SK-MEL-5 (cell line): ENCODE measurements around the genes CMTR1, CCDC167 and ZFAND3.

GRCh38 chr6:37432750-37433351, at the start of gene CMTR1:
Gene CMTR1, plus strand, starts transcription at chr6:37433221.
RAMPAGE:
- cytosol, long total RNA, result start-site peak on the plus strand at chr6:37433235-37433275, 72 and 48 reads in 2 replicates
- long total RNA, result no peak
- nucleus, long total RNA, result start-site peak on the plus strand at chr6:37433249-37433274, 85 and 34 reads in 2 replicates

DNA sequence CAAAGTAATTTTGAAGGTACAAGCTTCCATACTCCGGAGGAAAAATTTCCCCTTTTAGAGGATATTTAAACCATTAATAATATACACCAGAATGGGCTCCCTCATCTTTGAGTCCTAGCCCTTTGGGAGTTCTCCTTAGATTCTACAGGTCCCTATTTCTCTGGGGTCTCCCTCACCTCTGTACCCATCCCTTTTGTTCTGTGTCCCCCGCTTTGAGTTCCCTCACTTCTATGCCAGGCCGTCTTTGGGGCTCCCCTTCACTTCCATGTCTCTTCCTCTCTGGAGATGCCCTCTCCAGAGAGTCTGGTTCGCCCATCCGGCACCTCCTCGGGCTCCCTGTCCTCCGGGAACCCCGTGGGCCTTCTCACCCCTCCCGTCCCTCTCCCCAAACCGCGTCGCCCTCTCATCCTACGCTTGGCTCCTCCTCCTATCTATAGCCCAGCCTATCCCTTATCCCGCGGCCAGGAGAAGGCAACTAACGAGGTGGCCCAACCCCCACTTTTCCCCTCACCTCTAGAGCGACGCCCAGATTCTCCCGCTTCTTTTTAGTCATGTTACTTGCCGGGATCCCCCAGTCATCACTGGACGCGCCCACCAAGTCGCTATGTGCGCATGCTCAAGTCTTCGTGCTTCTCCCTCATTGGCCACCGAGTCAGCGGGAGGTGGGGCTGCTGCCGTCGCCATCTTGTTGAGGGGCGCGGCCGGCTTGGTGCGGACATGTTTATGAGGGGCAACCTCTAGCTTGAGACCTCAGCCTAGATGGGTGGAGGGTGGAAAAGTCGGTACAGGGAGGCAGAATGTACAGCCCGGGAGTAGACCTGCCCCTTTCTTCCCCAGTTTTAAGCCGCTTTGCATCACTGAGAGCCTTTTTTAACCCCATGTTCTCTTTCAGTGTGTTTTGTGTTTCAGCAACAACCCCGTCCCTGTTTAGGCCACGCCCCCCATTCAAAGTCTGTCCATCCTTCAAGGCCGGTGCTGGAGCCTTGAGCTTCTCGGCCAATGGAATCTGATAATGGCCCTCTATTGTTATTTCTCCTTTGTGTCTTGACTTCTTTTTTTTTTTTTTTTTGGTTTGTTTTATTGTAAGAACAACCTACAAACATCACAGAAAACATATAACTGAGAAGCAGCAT, at the start of gene CCDC167:
TSS of gene CCDC167 (minus strand) at position 583 of the 1,133 bp plus-strand sequence.
RAMPAGE:
- cytosol, long total RNA, result start-site peak on the minus strand centred at position 579 of the sequence, 59 bp wide, 656 and 436 reads in 2 replicates
- long total RNA, result start-site peak on the minus strand centred at position 575 of the sequence, 48 bp wide, 453 and 246 reads in 2 replicates
- nucleus, long total RNA, result start-site peak on the minus strand centred at position 570 of the sequence, 57 bp wide, 89 and 17 reads in 2 replicates

DNA sequence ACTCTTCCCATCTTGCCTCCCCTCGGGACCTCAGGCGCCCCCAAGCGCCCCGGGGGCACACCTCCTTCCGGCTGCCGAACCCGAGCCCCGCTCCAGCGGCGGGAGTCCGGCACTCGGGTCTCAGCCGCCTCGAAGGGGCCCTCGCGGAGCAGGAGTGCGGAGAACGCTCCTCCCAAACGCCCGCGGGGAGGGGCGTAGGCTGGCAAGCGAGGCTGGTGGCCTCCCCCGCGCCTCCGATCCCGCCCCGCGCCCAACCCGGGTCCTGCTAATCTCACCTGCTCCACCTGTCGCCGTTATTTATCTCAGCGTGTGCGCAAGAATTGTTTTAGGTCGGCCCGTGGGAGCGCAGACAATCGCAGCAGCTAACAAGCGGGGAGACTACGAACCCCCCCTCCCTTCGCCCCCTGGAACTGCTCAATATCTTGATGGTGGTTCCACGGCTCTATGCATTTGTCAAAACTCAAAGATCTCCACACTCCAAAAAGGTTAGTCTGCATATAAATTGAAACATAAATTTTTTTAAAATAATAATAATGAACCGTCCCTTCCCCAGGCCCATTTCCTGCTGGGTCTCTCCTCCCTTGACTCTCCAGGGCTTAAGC, 1.3 kb upstream of the MDGA1 start:
RAMPAGE:
- cytosol, long total RNA, result no peak
- long total RNA, result no peak
- nucleus, long total RNA, result no peak

GRCh38 chr6:37819277-37820148, at the start of gene ZFAND3:
Gene ZFAND3, plus strand, starts transcription at chr6:37819727.
RAMPAGE:
- cytosol, long total RNA, result no peak
- long total RNA, result no peak
- nucleus, long total RNA, result start-site peak on the plus strand at chr6:37819464-37819958, 21 and 8 reads in 2 replicates

RAMPAGE:
- cytosol, long total RNA, result no peak
- long total RNA, result no peak
- nucleus, long total RNA, result no peak
These were observed 680 bp downstream of the ZFAND3 start for GRCh38 chr6:37820149-37820664.

GRCh38 chr6:37931276-37932206, 112.0 kb downstream of the ZFAND3 start:
RAMPAGE:
- cytosol, long total RNA, result no peak
- long total RNA, result no peak
- nucleus, long total RNA, result no peak

DNA sequence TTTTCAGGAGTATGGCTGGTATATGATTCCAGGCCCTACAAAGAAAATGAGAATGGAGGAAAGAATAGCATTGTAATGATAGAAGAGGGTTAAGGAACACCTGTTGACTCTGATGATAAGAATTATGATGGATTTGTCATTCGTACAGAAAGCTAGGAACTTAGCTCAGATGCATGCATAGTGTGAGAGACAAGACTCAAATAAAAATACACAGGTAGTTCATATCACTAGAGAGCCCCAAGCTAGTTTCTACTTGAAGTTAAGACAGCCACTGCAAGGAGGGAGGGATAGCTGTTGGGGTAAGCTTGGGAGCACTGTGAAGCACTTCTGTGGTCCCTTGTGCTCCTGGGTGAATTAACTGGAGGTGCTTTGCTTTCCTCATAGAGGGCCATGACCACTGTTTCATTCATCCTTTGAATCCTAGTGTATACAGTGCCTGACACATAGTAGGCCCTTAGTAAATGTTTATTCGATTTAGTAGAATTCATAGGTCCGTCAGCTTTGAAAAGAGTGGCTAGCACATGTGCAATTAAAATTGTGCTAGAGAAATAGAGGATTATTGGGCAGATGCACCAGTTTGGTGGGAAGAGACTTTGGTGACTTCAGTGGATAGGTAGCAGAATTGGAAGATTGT, 177.9 kb downstream of the ZFAND3 start:
RAMPAGE:
- cytosol, long total RNA, result no peak
- long total RNA, result no peak
- nucleus, long total RNA, result no peak

RAMPAGE:
- cytosol, long total RNA, result no peak
- long total RNA, result no peak
- nucleus, long total RNA, result no peak
These were observed 273.4 kb downstream of the ZFAND3 start for GRCh38 chr6:38092756-38093419.

RAMPAGE:
- cytosol, long total RNA, result no peak
- long total RNA, result no peak
- nucleus, long total RNA, result no peak
These were observed 274.1 kb downstream of the ZFAND3 start for GRCh38 chr6:38093420-38094168.

GRCh38 chr6:38154289-38154727, 334.8 kb downstream of the ZFAND3 start:
RAMPAGE:
- cytosol, long total RNA, result no peak
- long total RNA, result no peak
- nucleus, long total RNA, result no peak

GRCh38 chr6:38430965-38431424, 208.7 kb downstream of the BTBD9 start:
RAMPAGE:
- cytosol, long total RNA, result no peak
- long total RNA, result no peak
- nucleus, long total RNA, result no peak

RAMPAGE:
- cytosol, long total RNA, result no peak
- long total RNA, result no peak
- nucleus, long total RNA, result no peak
These were observed 208.3 kb downstream of the BTBD9 start for GRCh38 chr6:38431447-38431849.

DNA sequence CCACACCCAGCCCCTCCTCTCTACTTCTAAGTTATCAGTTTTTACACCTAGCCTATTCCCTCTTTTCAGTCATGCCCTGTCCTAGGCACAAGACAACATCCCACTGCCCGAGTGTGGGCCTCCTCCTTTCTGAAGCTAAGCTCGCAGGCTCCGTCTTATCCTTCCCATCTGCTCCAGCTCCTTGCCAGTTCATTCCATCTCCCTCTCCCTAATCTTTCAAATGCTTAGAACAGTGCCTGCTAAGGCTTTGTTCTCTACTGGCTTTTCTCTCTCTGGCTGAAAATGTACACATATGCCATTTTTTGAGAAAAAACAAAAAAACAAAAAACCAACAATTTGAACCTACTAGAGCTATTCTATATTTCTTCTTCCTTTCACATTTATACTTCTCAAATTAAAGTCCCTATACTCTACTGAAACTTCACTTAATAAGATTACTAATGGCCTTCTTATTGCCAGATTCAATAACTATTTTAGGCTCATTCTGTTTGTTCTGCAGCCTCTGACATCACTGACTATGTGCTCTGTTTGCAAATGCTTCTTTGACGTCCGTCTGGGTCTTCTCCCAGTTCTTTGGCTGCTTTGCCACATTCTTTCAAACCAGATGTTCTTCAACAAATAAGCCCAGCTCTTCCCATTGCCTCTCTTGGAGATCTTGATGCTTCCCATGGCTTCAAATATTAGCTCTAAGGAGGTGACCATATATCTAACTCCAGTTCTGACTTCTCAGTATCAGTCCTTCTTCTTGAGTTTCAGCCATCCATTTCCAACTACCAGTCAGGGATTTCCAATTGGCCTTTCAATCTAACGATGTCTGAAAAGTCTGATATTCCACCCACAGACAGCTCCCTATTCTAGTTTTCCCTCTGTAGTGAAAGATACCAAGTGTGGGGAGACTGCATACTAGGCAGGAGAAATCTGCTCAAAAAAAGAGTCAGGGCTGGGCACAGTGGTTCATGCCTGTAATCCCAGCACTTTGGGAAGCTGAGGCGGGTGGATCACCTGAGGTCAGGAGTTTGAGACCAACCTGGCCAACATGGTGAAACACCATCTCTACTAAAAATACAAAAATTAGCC, 117.4 kb downstream of the BTBD9 start:
RAMPAGE:
- cytosol, long total RNA, result no peak
- long total RNA, result no peak
- nucleus, long total RNA, result no peak

GRCh38 chr6:38722545-38723237, 7.6 kb downstream of the DNAH8 start:
RAMPAGE:
- cytosol, long total RNA, result no peak
- long total RNA, result no peak
- nucleus, long total RNA, result no peak

DNA sequence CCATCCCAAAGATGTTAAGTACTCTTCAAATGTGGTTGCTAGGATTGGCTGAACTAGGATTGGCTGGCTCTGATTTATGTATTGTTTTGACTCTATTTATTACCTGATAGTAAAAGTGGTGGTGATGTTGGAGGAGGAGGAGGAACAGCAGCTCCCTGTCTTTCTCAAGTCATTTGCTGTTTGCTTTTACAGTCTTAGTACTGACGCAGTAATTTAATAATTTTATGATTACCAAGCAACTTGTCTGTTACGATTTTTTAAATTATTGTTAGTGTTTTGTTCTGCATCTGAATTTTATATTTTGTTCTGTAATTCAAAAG, 73.7 kb upstream of the GLP1R start:
RAMPAGE:
- cytosol, long total RNA, result no peak
- long total RNA, result no peak
- nucleus, long total RNA, result no peak

DNA sequence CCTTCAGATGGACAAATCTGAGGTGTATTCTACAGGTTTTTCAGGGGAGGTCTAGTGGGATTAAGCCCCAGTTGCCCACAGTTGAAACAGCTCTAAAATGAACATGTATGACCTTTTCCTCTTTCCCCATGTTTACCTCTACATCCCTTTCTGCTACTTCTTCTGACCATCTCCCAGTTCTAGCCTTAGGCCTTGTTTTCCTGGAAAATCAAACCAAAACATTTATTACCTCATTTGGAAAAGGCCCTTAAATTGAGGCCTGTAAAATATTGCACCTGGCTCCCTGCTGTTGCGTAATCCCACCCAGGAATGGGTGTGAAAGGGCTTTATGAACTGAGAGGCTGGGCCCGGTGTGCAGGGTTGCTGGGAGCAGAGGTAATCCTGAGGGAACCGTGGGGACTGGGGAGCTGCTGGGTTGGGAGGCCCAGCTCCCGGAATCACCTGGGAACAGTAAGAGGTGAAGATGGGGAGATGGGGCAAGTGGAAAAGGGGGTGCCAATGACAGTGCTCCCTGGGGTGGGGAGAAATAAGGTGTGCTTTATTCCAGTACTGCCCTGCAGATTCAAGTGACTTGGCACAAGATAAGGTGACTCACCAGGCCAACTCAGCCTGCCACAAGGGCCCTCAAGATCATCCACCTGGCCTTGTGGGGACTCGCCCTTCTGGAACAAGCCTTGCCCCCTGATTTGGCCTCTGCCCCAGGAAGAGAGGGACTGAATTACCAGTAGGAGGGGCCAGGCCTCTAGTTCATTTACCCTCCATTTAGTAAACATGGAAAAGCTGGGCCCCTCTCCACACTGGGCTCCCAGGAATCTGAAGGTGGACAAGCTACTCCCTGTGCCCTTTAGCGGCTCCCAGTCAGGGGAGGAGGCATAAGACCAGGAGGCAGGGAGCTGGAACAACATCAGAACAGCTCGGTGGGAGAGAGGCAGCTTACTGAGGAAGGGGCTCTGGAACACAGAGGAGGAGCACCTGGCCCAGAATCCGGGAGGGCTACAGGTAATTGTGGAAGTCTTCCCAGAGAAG, 44.2 kb downstream of the KCNK5 start:
RAMPAGE:
- cytosol, long total RNA, result no peak
- long total RNA, result no peak
- nucleus, long total RNA, result no peak

GRCh38 chr6:39206907-39207658, 22.2 kb downstream of the KCNK5 start:
RAMPAGE:
- cytosol, long total RNA, result no peak
- long total RNA, result no peak
- nucleus, long total RNA, result no peak

DNA sequence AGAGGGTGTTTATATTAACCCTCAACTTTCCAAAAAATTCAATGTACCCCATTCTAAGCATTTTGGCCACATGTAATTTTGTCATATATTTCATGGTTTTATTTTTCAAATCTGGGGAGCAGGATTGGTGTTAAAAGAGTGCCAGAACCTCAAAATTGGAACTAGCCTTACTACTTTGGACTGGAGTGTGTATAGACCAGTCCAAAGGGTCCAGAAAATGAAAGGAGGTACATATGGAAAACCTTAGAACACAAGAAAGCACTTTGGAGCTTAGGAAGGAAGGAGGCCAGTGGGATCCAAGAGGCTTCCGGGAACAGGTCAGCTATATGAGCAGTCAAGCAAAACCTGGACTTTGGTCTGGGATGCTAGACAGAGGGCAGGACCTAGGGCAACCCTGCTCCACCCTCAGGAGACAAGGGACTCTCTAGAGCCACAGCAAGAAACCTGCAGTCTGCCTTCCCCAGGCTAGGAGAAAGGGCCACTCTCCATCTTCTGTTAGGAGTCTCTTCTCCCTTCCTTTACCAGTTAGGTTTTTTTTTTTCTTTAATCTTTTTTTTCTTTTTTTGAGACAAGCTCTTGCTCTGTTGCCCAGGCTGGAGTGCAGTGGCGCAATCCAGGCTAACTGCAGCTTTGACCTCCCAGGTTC, 4.8 kb downstream of the KCNK5 start:
RAMPAGE:
- cytosol, long total RNA, result no peak
- long total RNA, result no peak
- nucleus, long total RNA, result no peak

RAMPAGE:
- cytosol, long total RNA, result no peak
- long total RNA, result no peak
- nucleus, long total RNA, result no peak
These were observed 22.5 kb upstream of the KCNK16 start for GRCh38 chr6:39345010-39345311.

RAMPAGE:
- cytosol, long total RNA, result no peak
- long total RNA, result no peak
- nucleus, long total RNA, result no peak
These were observed 46.6 kb downstream of the MOCS1 start for GRCh38 chr6:39887373-39888433.